ReNcell CX (cell line): ENCODE results near the genes TRMT1, YJU2B and PALM3.

DNA sequence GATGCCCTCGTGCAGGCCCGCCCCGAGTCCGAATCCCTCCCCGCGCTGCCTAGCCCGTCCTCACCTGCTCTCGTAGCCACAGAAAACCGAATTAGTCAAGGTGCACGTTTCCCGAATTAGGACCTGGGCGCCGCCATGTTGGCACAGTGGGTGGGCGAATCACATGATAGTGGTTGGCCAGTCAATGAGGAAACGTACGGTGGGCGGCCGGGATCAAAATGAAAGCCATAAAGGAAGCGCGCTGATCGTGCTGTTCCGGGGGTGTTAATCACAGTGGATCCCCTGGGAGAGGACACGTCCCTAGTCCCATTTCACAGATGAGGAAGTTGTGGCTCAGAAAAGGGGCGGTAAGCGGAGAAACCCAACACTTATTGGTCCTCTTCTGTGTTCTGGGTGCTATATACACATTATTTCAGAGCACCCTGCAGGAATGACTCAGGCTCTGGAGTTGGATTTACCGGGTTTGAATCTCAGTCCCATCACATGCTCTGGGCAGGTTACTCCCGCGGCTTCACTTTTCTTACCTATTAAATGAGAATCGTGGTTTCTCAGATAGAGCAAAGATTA, at the start of gene TRMT1:
TSS of gene TRMT1 (minus strand) at position 152 of the 567 bp plus-strand sequence.
- PRO-cap, result bidirectional peak, plus-strand start at position 273 of the sequence, minus-strand start at position 87 of the sequence

GRCh38 chr19:13137077-13137536, 13.1 kb downstream of the STX10 start:
- PRO-cap, result no peak

DNA sequence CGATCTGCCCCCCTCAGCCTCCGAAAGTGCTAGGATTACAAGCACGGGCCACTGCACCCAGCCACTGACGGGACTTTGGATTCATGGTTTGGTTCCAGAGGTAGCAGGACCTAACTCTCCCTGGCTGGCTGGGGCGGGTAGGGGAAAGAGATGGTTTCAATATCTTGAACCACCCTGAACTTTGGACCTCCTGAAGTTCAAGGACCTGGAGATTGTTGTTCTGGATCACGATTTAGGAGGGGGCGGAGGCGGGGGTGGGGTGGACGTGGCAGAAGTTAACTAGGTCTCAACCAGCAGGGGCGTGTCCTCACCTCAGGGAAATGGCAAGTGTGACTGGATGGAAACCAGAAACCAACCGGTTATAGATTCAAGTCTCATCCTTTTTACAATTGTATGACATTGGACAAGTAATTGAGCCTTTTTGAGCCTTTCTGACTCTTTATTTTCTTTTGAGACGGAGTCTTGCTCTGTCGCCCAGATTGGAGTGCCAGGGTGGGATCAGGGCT, 40.9 kb downstream of the IER2 start:
- PRO-cap, result no peak

- PRO-cap, result no peak
Measured at GRCh38 chr19:13206708-13207613, 56.8 kb downstream of the IER2 start.

DNA sequence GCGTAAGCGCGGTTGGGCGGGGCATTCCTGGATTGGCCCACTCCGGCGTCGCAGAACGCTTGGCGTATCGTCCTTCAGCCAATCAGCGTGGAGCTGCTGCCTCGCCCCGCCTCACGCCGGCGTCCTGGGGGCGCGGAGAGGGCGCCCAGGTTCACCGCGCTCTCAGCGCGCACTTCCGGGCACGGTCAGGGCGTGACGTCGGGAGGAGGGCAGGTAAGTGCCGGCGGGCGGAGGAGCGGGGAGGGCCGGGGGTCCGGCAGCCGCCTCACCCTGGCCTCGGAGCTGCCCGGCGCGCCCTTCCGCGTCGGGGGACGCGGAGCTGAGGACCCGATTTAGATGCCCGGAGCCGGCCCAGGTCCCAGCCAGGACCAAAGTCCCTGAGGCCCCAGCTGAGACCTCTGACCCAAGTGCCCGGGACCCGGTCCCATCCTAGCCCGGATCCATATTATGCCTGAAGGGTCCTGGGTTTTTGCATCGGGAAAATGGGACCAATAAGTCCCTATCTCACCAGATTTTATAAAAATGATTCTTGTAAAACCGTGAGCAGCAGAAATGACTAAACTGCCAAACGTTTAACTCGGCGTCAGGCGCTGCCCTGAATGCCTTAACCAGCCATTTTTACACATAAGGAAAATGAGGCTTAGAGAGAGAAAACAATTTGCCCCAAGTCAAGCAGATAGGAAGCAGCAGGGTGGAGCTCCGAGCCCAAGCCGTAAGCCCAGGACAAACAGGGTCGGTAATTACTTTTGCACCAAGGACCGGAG, at the start of gene YJU2B:
TSS of gene YJU2B (plus strand) at position 154 of the 764 bp plus-strand sequence.
- PRO-cap, result bidirectional peak, plus-strand start at position 222 of the sequence, minus-strand start outside the sequence; unidirectional peak, plus-strand start at position 308 of the sequence

GRCh38 chr19:13755003-13755275, 7.2 kb downstream of the YJU2B start:
- PRO-cap, result no peak

DNA sequence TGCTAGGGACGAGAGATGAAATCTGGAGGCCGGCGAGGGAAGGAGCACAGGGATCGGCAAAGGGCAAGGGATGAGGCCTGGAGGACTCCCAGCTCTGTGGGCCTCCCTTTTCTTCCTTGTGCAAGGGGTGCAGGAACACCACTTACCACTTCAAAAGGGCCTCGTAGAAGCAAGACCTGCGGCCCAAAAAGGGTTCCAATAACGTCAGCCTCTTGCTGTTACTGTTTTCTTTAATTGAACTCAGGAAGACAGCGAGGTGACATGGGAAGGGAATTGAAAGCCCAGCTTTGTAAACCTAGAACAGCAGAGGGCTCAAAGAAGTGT, 651 bp downstream of the C19orf53 start:
- PRO-cap, result no peak

- PRO-cap, result no peak
Measured at GRCh38 chr19:13778094-13778544, 3.9 kb downstream of the C19orf53 start.

GRCh38 chr19:13802906-13803474, 7.7 kb downstream of the ZSWIM4 start:
- PRO-cap, result no peak

DNA sequence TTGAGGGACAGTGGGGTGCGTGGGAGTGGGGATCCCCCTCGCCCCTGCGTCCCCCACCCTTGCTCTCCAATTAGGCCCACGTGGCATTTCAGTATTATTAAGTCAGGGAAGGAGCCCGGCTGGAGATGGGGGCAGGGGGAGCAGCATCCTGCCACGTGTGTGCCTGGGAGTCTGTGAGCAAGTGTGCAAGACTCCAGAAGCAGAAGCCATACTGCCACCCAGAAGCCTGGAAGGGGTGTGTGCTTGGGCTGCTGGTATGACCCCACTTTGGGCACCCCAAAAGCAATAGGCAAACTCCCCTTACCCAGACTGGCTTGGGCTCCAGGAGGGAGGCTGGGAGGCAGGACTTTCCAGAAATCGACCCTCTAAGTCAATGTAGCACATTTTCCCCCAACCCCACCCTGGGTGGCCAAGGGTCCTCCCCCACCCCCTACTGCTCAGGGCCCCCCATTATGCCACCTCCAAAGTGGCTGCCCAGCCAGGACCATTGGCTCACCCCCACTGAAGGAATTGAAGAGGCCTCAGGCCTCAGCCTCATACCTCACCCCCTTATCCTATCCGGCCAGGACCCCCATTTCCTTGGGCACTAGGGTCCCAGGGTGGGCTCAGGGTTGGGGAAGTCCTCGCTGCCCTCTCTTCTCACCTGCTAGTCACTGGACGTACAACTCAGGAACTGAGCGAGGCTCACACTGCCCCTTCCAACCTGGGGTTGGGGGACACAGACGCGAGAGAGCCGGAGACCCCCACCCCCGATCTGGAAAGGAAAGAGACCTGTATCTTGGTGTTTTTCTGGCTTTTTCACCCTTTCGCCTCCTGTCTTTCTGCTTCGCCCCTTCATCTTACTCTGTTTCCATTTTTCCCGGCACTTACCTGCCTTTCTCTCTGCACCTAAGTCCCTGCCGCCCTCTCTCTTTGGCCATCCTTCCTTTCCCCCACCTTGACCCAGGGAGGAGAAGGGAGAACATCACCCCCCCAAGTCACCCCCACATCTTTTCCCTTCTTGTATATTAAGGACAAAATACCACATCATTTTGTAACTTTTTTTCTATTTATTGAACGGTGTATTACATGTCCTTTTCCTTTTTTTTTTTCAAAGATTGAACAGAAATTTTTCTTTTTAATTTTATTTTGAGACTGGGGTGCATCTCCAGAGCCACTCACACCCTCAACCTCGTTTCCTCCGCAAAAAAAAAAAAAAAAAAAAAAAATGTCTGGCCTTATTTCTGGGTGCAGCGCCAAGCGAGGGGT, 36.2 kb downstream of the ZSWIM4 start:
- PRO-cap, result no peak

- PRO-cap, result unidirectional peak, plus-strand start at chr19:13841460
Measured at GRCh38 chr19:13840999-13841511, 35.9 kb upstream of the NANOS3 start.

DNA sequence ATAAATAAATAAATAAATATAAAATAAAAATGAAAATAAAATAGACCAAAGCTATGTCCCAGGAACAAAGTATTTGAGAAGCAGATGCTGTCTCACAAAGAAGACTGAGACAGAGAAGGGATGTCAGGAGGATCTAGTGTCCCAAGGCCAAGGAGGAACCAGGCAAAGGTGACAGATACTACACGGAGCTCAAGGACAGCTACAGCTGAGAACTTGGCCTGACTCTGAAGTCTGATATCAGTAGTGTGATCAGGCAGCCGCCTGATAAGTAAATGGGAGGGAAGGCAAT, 20.5 kb upstream of the NANOS3 start:
- PRO-cap, result no peak

GRCh38 chr19:13865477-13866781, 11.0 kb upstream of the NANOS3 start:
- PRO-cap, result bidirectional peak, plus-strand start at chr19:13865798, minus-strand start at chr19:13865595; bidirectional peak, plus-strand start at chr19:13866104, minus-strand start at chr19:13866088; unidirectional peak, minus-strand start at chr19:13866186

DNA sequence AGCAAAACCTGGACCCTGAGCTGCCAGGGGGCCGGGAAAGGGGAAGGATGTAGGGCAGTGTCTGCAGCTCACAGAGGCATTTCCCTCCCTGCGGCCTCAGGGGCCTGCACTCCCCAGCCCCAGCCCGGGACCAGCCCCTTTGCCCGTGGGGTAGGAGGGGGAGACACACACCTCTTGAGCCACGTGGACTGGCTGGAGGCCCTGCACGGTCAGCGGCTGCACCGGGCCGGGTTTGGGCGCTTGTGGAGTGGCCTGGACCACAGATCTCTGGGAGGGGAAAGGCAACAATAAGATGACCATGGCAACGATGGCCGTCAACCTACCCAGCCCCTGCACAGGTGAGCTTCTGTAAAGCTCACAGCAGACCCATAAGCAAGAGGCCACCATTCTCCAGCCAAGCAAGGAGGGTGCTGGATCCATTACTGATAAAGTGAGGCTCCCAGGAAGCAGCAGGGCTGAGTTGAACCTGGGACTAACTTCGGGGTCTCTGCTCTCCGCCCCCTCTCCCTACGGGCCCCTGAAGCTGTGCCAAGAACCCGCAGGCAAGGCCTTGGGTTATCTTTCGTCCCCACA, 26.8 kb downstream of the RFX1 start:
- PRO-cap, result no peak

DNA sequence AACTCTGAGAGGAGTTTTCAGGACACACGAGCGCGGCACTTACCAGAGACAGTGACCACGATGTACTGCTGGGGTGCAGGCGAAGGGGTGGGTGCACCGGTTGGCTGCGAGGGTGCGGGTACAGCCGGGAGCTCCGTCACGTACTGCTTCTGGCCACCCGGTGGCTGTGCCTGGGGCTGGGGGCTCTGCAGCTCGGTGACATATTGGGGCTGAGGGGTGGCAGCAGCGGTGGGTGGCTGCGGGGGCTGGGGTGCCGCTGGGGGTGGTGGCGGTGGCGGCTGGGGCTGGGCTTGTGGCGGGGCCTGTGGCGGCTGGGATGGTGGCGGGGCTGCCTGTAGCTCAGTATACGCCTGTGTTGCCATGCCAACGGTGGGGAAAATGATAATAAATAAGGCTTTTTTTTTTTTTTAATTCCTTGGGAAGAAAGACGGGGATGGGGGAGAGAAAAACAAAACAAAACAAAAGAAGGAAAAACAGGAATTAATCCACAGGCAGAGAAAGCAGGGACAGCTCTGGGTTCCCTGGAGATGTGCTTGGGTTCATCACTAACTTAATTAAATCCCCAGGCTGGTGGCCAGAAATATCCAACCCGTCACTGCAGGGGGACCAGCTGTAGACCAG, 12.5 kb downstream of the RFX1 start:
- PRO-cap, result no peak

GRCh38 chr19:14005436-14005949, 627 bp downstream of the RFX1 start:
- PRO-cap, result bidirectional peak, plus-strand start at chr19:14005872, minus-strand start at chr19:14005701

- PRO-cap, result no peak
Measured at GRCh38 chr19:14061324-14062534, at the start of gene PALM3. Gene PALM3, minus strand, starts transcription at chr19:14062076.

- PRO-cap, result no peak
Measured at GRCh38 chr19:14113775-14114719, 3.5 kb downstream of the PRKACA start.

GRCh38 chr19:14159966-14160921, 23.9 kb upstream of the ASF1B start:
- PRO-cap, result no peak

- PRO-cap, result no peak
Measured at GRCh38 chr19:14164687-14165503, 28.5 kb upstream of the ASF1B start.